Measurements from ENCODE around the gene MBOAT1.

- PRO-cap: no peak
- RAMPAGE, long total RNA: no peak
- RRBS: no CpG with 5 or more reads among the region's 1 CpG
These were observed 89.7 kb downstream of the KIF13A start for GRCh38 chr6:17897664-17898126.

DNA sequence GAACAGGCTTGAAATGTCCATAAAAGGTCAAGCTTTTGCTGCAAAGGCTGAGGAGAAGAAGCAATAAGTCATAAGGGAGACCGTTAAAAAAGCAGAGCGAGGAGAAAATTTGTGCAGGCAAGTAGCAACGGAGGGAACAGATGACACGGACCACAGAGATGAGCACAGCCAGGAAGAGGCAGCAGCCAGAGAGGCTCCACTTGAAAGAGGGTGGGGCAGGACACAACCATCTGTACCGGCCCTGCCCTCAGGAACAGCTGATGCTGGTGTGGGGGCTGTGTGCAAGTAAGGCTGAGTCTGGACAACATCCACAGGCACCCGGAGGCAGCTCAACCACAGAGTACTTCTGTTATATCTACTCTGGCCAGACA, 25.1 kb downstream of the KIF13A start:
- PRO-cap: no peak
- RAMPAGE, long total RNA: no peak
- RRBS: 6% methylated on average over 2 of the region's 6 CpGs

GRCh38 chr6:17985325-17985675, 2.1 kb downstream of the KIF13A start:
- PRO-cap: no peak
- RAMPAGE, long total RNA: no peak
- RRBS: no CpG with 5 or more reads among the region's 6 CpGs

GRCh38 chr6:18219404-18220100, 44.8 kb downstream of the DEK start:
- PRO-cap: no peak
- RAMPAGE, long total RNA: no peak
- RRBS: no CpG with 5 or more reads among the region's 8 CpGs

- PRO-cap: no peak
- RAMPAGE, long total RNA: no peak
- RRBS: no CpG with 5 or more reads among the region's 1 CpG
These were observed 4.1 kb downstream of the DEK start for GRCh38 chr6:18260158-18260770.

- PRO-cap: no peak
- RAMPAGE, long total RNA: no peak
- RRBS: no CpG with 5 or more reads among the region's 2 CpGs
These were observed 57.4 kb upstream of the RNF144B start for GRCh38 chr6:18329741-18330085.

GRCh38 chr6:18584982-18585430, 197.9 kb downstream of the RNF144B start:
- PRO-cap: no peak
- RAMPAGE, long total RNA: no peak
- RRBS: no CpG with 5 or more reads among the region's 3 CpGs

GRCh38 chr6:20134108-20134460, 78.2 kb downstream of the MBOAT1 start:
- PRO-cap: no peak
- RAMPAGE, long total RNA: no peak

- PRO-cap: no peak
- RAMPAGE, long total RNA: no peak
- RRBS: no CpG with 5 or more reads among the region's 6 CpGs
These were observed 2.1 kb downstream of the MBOAT1 start for GRCh38 chr6:20209945-20210849.

GRCh38 chr6:20211969-20212827, at the start of gene MBOAT1:
Gene MBOAT1, minus strand, starts transcription at chr6:20212469.
- PRO-cap: bidirectional peak, plus-strand start at chr6:20212640, minus-strand start at chr6:20212370
- RAMPAGE, long total RNA: no peak
- RRBS: 1% methylated on average over 44 of the region's 86 CpGs

GRCh38 chr6:20402692-20403228, 1.1 kb downstream of the E2F3 start:
- PRO-cap: no peak
- RAMPAGE, long total RNA: no peak
- RRBS: 1% methylated on average over 14 of the region's 42 CpGs

DNA sequence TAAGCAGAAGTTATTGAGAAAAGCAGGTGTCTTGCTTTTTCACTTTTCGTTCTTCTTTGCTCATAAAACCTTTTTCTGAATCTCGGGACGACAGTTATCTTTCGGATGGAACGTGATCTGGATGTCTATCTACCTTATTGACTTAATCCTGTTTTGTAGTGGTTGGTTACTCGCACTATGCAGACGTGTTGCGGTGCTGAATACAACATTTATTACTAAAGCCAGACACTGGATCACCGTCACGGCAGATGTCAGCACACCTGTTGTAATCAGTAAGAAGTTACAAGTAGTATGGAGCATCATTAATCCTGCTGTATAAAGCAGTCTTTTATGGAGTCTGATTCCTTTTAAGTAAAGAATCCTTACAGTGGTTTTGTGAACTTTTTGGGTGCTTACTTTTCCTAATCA, 675 bp downstream of the CDKAL1 start:
- PRO-cap: no peak
- RAMPAGE, long total RNA: no peak
- RRBS: no CpG with 5 or more reads among the region's 10 CpGs

- PRO-cap: no peak
- RAMPAGE, long total RNA: no peak
- RRBS: no CpG with 5 or more reads among the region's 6 CpGs
These were observed 489.8 kb upstream of the SOX4 start for GRCh38 chr6:21103615-21104303.

GRCh38 chr6:21423135-21423802, 170.3 kb upstream of the SOX4 start:
- PRO-cap: no peak
- RAMPAGE, long total RNA: no peak
- RRBS: no CpG with 5 or more reads among the region's 18 CpGs

- PRO-cap: no peak
- RAMPAGE, long total RNA: no peak
- RRBS: 51% methylated on average over 8 of the region's 15 CpGs
These were observed 114.5 kb upstream of the SOX4 start for GRCh38 chr6:21478952-21479581.

DNA sequence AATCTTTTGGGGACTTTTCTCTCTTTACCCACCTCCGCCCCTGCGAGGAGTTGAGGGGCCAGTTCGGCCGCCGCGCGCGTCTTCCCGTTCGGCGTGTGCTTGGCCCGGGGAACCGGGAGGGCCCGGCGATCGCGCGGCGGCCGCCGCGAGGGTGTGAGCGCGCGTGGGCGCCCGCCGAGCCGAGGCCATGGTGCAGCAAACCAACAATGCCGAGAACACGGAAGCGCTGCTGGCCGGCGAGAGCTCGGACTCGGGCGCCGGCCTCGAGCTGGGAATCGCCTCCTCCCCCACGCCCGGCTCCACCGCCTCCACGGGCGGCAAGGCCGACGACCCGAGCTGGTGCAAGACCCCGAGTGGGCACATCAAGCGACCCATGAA, 786 bp downstream of the SOX4 start:
- PRO-cap: no peak
- RAMPAGE, long total RNA: no peak
- RRBS: under 1% methylated on average over 13 of the region's 50 CpGs

DNA sequence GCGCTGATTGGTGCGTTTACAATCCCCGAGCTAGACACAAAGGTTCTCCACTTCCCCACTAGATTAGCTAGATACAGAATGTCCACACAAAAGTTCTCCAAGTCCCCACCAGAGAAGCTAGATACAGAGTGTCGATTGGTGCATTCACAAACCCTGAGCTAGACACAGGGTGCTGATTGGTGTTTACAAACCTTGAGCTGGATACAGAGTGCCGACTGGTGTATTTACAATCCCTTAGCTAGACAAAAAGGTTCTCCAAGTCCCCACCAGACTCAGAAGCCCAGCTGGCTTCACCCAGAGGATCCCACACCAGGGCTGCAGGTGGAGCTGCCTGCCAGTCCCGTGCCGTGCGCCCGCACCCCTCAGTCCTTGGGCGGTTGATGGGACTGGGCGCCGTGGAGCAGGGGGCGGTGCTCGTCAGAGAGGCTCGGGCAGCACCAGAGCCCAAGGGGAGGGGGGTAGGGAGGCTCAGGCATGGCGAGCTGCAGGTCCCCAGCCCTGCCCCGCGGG, 16.0 kb downstream of the SOX4 start:
- PRO-cap: no peak
- RAMPAGE, long total RNA: no peak
- RRBS: no CpG with 5 or more reads among the region's 18 CpGs

- PRO-cap: no peak
- RAMPAGE, long total RNA: no peak
- RRBS: no CpG with 5 or more reads among the region's 4 CpGs
These were observed 175.9 kb downstream of the SOX4 start for GRCh38 chr6:21769292-21770017.

GRCh38 chr6:21886269-21887158, 293.0 kb downstream of the SOX4 start:
- PRO-cap: no peak
- RAMPAGE, long total RNA: no peak
- RRBS: no CpG with 5 or more reads among the region's 5 CpGs

DNA sequence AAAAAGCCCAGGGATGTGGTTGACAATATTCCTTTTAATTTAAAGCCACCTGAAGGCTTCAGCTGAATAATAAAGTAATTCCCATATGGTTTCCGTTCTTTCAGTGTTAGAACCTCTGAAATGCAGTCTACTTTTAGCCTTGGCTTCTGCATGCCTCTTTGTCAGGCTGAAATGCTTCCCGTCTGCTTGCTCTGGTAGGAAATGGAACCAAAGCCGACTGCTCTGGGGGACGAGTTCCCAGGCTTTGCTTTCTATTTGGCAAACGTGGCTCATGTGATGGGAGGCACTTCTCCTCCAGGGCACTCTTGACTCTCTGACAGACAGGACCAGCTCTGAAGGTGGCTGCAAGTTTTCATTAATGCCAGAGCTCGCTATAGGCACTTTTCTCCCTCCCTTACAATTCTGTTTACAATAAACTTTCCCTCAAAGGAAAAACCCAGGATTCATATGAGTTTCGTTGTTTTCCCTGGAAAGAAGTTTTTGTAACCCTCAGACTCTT, 225.2 kb downstream of the PRL start:
- PRO-cap: no peak
- RAMPAGE, long total RNA: no peak
- RRBS: no CpG with 5 or more reads among the region's 7 CpGs